ENCODE results near the genes HTR7, BTAF1 and MARCHF5.

- PRO-cap: no peak
Measured at GRCh38 chr10:89737275-89738224, 36.2 kb downstream of the KIF20B start.

- PRO-cap: no peak
Measured at GRCh38 chr10:89738624-89739181, 37.3 kb downstream of the KIF20B start.

- PRO-cap: no peak
Measured at GRCh38 chr10:90856985-90857458, 817 bp downstream of the HTR7 start.

DNA sequence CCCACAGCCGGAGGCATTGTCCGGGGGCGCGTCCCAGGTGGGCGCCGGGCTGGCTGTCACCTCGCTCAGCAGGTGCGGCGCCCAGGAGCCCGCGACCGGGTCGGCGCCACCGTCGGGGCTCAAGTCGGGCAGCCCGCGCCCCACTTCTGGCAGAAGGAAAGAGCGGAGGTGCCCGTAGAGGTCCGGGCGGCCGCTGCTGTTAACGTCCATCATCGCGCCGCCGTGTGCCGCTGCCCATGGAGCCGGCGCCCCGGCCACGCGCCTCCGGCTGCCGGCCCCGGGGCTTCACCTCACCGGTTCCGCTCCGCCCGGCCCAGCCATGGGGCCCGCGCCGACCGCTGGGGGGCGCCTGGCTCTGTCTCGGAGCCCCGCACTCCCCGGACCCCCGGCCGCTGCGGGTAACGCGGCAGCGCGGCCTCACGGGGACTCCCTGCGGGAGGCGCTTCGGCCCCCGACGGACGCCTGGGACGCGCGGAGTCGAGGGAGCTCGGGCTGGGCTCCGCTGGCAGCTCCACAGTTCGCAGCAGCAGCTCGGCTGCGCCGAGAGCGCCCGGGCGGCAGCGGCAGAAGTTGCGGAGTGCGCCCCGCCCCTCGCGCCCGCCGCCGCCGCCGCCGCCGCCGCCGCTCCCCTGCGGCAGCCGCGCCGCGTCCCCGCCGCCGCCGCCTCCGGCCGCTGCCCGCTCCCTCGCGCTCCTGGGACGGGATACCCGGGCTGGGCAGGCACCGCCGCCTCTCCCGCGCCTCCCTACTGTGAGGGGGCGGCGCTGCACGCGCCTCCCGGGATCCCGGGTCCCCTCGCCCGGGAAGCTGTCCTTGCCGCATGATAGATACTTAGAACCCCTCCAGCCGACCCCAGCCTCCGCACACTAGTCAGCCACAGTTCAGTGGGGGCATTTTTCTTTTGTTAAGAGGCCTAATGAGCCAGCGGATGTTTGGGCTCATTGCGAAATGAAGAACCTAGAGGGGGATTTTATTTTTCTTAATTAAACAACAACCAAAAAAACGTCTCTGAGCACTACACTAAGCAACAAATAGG is at the start of gene HTR7:
TSS of gene HTR7 (minus strand) at position 581 of the 1,036 bp plus-strand sequence.
- PRO-cap: no peak

- PRO-cap: no peak
Measured at GRCh38 chr10:91077567-91078167, 142.8 kb upstream of the PCGF5 start.

GRCh38 chr10:91164272-91164381 is 56.3 kb upstream of the PCGF5 start:
- PRO-cap: no peak

GRCh38 chr10:91527967-91528456 is 104.9 kb downstream of the PPP1R3C start:
- PRO-cap: no peak

DNA sequence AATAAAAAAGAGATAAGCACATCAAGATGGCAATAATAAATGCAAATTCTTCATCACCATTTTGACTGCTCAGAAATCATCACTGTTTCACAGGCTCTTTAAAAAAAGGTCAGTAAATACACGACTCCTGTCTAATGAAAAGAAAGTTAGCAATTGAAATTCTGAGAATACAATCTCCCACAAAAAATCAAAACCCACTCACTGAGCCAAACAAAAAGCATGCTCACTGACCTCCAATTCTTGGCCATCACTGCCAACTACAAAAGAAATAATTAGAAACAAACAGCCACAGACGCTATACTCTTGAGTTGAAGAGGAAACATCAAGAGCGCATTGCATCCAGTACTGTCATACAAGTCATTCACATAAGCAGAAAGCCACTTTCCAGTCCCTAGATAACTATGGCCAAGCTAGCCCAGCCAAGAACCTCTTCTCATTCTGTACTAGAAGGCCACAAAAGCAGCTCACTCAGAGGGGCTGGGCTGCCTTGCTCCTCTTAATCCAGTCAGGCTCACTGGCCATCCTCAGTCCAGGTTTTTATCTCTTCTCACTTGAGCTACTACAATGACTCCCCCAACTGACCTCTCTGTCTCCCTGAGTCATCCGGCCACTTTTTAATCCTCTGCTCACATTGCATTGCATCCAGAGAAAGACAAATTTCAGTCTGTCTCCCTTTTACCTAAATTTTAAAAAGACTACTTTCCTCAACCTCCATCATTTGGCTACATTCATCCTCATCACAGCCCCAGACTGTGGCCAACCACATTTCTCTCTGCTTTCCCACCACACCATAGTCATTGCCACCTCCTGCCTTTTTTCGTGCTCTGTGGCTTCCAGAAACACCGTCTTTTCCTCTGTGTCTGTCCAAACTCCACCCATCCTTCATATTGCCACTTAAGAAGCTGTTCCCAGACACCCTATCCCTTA is 25.2 kb downstream of the PPP1R3C start:
- PRO-cap: no peak

DNA sequence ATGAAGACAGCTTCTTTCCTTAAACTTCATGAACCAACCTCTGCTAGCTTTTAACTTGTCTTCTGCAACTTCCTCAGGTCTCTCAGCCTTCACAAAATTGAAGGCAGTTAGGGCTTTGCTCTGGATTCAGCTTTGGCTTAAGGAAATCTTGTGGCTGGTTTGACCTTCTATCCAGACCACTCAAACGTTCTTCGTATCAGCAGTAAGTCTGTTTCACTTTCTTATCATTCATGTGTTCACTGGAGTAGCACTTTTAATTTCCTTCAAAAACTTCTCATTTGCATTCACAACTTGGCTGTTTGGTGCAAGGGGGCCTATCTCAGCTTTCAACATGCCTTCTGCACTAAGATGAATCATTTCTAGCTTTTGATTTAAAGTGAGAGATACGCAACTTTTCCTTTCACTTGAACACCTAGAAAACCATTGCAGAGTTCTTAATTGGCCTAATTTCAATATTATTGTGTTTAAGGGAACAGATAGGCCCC is 1.5 kb upstream of the TNKS2 start:
- PRO-cap: no peak

GRCh38 chr10:91923567-91924618 is at the start of gene BTAF1:
Gene BTAF1, plus strand, starts transcription at chr10:91923770.
- PRO-cap: bidirectional peak, plus-strand start at chr10:91923798, minus-strand start at chr10:91923737; bidirectional peak, plus-strand start at chr10:91924003, minus-strand start at chr10:91924017

DNA sequence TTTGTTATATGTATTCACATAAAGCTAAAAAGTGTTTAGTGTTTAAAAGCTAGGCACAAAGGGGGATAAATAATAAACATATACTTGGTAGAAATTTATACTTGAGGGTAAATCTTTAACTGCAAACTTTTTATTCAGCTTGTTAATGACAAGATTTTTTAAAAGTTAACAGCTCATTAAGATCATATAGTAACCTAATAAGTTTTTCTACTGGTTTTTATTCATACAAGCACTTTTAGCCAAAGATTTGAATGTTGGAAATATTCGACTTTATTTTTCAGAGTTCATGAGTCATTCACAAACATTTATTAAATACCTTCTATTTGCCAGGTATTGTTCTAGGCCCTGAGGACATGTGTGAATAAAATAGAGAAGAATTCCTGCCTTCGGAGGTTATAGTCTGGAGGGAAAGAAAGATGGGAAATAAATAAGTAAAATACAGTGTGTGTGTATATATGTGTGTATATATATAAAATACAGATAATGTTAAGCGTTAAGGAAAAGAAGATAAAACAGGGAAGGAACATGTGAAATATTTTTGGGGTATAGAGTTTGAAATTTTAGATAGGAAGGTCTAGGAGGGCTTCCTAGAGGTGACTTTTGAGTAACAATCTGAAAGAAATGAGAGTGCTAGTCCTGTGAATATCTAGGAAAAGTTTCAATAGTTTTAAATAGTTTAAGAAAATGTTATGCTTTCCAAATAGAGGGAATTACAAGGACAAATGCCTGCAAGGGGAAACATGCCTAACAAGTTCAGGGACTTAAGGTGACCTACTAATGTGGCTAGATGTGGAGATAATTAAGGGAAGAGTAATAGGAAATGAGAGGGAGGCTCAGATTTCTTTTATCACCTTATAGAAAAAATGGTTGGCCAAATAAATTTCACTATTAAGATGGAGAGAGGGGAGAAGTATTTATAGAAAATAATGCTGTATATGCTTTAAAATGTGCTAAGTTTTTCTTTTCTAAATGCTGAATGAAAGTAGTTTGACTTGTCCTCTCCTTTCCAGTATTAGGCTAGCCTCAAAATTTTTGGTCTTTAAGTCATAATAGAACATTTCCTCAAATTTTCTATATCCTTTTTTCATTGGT is 31.8 kb downstream of the BTAF1 start:
- PRO-cap: no peak

GRCh38 chr10:91956080-91956829 is 32.7 kb downstream of the BTAF1 start:
- PRO-cap: no peak

DNA sequence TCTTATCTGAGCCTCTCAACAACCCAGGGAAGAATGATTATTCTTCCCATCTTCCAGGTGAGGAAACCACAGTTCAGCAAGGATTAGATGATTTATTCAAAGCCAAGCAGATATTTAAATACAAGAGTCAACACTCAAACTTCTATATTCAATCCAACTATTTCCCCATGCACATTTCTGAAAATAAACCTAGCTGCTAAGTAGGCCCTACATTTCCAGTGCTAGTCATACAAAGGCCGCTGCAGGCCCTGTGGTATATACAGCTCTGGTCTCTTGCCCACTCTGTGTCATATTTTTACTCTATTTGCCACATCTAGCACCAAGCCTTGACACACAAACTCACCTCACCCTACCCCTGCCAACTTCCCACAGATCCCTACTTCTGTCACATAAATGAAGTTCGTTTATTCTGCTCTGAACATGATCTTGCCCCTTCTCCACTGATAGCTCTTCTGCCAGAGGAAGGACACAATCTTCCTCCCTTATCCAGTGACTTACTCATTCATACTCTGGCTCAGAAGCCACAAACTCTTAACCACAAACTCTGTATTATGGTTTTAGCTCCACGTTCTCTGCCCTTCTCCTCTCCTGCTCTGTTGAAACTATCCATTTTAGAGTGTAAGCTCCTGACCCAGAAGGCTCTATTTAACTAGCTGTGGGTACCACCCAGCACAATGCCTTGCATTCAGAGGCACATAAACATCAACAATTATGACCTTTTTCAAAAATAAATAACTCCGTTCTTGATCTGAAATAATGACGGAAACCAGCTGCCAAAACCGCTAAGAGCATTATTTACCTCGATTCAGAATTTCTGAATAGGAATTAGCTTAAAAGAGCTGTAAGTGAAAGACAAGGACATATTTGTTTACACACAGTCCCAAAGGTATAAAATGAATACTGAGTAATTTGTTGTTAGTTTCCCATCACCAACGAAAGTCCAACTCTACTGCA is 180.6 kb downstream of the CPEB3 start:
- PRO-cap: no peak

- PRO-cap: no peak
Measured at GRCh38 chr10:92122223-92122723, 168.6 kb downstream of the CPEB3 start.

- PRO-cap: bidirectional peak, plus-strand start at chr10:92123251, minus-strand start at chr10:92123015
Measured at GRCh38 chr10:92122724-92123511, 168.0 kb downstream of the CPEB3 start.

- PRO-cap: no peak
Measured at GRCh38 chr10:92192169-92192847, 98.6 kb downstream of the CPEB3 start.

DNA sequence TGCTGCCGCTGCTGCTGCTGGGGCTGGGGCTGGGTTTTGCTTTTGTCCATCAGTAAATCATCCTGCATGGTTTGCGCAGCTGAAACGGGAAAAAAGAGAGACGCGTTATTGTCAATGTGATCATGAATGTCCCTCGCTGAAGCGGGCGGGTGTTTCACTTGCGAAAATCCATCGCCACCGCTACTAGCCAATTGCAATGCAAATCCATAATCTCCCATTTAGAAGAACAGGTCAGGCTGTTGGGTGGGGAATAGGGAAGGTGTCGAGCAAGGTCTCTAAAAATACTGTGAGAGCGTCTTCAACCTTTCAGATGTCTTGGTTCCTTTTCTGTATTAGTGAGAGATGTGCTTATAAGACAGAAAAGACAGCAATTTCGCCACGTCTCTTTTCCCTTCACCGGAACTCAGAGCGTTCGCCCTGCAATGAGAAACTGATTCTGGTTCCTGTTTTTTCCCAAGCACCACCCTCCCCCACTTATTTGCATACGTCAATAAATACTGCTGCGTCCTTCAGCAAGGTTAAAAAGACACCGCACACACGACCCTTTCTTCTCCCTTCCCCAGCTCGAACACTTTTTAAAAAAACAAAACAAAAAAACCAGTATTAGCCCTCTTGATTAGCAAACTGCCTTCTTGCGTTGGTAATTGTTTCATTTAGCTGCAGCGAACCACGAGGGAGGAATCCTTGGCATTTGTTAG is 50.4 kb downstream of the CPEB3 start:
- PRO-cap: bidirectional peak, plus-strand start at position 521 of the sequence, minus-strand start at position 424 of the sequence

- PRO-cap: bidirectional peak, plus-strand start at chr10:92291163, minus-strand start at chr10:92290958
Measured at GRCh38 chr10:92290814-92291964, at the start of gene MARCHF5. Gene MARCHF5, plus strand, starts transcription at chr10:92291167.

DNA sequence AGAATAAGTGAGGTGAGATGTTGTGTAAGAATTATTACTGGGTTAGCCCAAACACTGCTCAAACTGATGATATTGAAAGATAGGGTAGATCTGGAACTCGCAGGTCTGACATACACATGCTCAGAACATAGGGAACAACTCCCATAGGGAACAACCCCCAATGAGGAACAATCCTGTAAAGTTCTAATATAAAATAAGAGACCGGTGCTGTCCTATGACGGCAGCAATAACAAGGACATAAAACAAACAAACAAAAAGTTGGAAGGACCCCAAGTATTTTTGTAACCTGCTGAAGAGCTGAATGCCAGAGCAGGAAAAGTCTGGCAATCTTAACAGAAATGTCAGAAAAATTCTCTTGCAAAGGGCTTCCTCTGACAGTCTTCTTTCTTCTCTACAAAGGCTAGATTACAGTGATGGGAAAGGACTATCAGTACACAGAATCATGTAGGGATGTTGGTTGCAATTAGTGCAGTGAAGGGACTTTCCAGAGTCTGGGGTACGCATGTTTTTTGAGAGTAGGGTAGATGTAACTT is 35.6 kb downstream of the IDE start:
- PRO-cap: no peak

- PRO-cap: unidirectional peak, plus-strand start at chr10:92573171; unidirectional peak, plus-strand start at chr10:92573253; unidirectional peak, plus-strand start at chr10:92573449
Measured at GRCh38 chr10:92573024-92573604, 779 bp downstream of the IDE start.

All from Calu3 (cell line).